ENCODE measurements around the genes ELAC1 and SMAD4.

- RAMPAGE, long total RNA = no peak
- RRBS = 3% methylated on average over 30 of the region's 88 CpGs
Measured at GRCh38 chr18:50967669-50968831, at the start of gene ELAC1. Gene ELAC1, plus strand, starts transcription at chr18:50968040.

DNA sequence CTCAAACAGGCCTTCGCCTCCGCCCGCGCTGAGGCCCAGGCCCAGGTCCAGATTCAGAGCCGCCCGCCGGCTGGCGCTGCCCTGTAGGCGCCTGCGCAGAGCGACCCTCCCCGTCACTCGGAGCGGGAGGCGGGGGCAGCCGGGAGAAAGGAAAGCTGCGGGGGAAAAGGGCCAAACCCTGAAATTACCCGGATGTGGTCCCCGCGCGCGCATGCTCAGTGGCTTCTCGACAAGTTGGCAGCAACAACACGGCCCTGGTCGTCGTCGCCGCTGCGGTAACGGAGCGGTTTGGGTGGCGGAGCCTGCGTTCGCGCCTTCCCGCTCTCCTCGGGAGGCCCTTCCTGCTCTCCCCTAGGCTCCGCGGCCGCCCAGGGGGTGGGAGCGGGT lies at the start of gene SMAD4:
TSS of gene SMAD4 (plus strand) at position 212 of the 387 bp plus-strand sequence.
- RAMPAGE, long total RNA = no peak
- RRBS = 1% methylated on average over 15 of the region's 41 CpGs

DNA sequence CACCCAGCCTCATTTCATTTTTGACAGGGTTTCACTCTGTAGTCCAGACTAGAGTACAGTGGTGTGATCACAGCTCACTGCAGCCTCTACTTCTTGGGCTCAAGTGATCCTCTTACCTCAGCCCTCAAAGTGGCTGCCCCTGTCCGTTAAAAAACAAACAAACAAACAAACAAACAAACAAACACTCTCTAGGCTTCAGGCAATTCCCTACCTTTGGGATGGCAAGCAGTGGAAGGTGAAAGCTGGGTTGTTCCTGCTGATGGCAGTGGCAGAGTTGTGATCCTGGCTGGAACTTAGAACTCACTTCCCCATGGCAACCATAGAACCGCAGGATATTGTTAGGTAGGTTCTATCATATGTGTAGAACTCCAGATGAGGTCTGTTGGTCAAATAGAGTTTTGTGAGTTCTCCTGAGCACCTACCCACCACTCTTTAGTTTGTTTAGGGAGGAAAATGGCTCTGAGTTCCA lies 20.6 kb upstream of the MEX3C start:
- RAMPAGE, long total RNA = no peak
- RRBS = no CpG with 5 or more reads among the region's 2 CpGs

DNA sequence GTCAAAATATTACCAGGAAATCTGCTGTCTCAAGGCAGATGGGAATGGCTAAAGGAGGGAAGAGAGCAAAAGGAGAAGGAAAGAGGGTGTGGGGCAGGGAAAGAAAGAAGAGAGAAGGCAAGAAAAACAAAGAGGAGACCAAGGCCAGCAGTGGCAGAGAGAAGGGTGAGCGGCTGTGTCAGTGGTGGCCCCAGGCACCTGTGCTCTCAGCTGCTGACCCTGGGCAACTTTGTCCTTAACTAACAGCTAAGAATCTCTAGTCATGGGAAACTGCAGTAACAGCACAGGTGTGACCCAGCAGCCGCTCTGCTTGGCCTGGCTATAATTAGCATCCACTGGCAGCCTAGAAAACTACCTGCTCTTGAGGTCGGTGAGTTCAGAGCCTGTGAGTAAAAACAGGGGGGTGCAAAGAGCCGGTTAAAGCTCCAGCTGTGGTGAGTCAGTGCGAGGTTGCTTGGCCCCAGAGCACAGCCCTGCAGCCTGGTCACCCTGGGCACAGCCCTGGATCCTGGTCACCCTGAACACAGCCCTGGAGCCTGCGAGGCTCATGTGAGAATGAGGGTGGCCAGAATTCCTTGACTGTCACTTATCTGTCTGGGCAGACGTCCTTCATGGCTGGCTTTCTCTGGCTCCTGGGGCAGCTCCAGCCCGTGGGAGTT lies 249.8 kb upstream of the MEX3C start:
- RAMPAGE, long total RNA = no peak
- RRBS = no CpG with 5 or more reads among the region's 8 CpGs

DNA sequence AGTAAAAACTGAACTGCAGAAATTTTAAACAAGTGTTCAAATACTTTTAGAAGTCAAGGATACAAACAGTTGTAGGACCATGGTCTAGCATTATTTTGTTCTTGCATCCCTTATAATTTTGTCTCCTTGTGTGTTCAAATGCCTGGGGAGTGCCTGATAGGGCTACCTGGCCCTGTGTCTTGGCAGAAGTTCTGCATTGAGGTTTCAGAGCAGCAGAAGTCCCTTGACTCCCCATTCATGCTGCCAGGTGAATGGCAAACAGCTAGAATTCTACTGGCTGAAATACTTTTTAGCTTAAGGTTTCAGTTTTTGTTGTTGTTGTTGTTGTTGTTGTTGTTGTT lies 379.4 kb upstream of the MEX3C start:
- RAMPAGE, long total RNA = no peak

DNA sequence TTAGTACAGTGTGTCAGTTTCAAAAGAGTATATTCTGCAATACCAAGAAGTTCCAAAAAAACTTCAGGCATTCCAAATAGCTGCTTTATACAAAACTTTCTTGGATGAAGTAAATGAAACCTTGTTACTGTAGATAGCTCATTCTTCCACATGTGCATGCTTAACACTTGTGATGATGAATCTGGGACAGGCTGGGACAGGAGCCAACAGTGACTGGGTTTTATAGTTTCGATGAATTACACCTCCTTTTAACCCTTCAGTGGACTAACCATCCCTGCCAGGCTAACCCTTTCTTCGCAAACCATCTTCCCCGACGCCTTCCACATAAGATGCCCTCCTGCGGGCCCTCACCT lies 1.0 kb downstream of the MBD2 start:
- RAMPAGE, long total RNA = no peak
- RRBS = no CpG with 5 or more reads among the region's 5 CpGs

- RAMPAGE, long total RNA = no peak
- RRBS = no CpG with 5 or more reads among the region's 4 CpGs
Measured at GRCh38 chr18:54261690-54262224, 7.6 kb upstream of the POLI start.

DNA sequence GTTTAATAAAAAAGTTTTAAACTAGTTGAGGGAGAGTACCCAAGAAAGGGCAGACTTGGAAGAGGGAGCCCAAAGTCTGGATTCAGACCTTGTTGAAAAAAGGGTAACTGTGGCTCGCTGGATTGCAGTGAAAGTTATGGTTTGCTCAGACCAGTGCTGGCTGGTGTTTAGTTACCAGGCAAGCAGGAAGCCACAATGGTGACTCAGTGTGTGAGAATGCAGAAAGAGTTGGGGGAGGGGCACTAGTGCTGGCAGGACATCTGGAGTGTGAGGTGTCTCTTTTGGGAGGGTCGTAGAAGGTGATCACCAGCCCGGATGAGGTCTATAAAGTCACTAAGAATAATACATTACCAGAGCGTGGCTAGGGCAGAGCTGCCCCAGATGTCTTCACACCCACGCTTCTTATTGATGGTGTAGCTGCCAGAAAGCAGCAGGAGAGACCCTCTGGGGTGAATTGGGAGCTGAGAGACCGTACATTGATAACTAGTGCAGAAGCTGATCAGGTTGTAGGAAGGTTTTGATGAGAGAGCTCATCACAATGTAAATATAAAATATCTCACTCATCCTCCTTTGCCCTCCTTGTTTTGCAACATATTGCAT lies 31.1 kb downstream of the C18orf54 start:
- RAMPAGE, long total RNA = no peak
- RRBS = no CpG with 5 or more reads among the region's 6 CpGs

DNA sequence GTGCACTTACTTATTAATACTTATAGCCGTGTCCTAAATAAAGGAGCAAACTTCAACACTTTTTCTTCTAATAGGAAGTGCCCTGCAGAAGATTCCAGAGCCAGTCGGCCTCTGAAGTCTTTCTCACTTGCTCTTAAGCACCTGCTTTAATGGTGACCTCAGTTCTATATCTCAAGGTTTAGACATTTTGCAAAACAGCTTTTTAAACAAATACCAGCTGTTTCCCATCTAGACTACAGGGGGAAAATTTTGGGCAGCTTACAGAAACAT lies 285.2 kb upstream of the CCDC68 start:
- RAMPAGE, long total RNA = no peak
- RRBS = no CpG with 5 or more reads among the region's 2 CpGs

DNA sequence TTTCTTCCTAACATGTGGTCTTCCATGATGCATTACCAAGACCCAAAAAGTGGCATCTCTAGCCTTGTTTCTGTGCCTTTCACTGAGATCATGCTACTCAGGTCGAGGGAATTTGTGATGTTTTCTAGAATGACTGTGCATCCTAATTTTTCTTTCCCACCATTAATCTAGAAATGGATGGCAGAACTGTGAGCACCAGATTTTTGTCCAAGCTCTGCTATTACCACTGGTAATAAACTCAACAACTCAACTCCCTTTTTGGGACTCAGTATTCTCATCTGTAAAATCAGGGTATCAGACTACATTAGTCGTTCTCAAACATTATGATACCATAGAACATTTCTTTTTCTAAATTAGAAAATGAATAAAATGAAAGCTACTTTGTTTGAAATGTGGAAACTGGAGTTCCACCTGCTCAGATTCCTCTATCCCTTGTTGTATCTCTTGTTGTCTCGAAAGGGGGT lies 299.1 kb upstream of the CCDC68 start:
- RAMPAGE, long total RNA = no peak
- RRBS = no CpG with 5 or more reads among the region's 3 CpGs

DNA sequence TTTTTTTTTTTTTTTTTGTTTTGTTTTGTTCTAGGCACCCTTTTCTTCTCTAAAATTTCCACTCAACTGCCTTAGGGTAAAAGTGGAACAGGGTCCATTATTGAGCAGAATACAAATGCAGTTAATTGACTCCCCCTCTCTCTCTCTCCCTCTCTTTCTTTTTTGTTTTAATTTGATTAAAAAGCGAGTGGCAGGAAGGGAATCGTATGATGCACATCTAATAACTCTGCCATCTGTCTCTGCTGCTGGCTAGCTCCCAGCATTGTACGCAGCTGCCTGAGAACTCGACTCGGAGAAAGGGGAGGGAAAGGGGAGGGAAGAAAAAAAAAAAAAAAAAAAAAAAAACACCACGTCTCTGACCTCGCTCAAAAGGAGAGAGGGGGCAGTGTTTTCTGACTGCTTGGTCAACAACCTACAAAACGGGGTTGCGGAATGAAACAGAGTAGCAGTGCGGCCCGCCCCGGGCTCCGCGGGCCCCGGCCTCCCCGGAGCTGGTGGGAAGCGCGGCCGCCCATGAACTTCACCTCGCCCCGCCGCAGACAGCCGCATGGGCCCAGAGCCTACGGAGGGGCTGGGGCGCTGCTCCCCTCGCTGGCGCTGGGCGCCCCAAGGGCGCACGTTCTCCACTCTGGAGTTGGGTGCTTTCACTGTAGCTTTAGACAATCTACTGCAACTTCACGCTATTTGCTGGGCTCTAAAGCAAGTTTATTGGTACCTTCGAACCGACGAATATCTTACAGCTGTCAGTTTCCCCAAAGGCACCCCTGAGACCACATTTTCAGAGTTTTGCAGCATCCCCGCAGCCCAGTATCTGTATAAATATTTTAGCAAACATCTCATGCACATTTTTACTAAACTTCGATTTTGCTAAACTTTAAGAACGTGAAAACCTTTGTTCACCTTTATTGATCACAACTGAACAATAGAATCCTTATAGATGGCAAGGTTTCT lies 265.6 kb downstream of the TCF4 start:
- RAMPAGE, long total RNA = no peak
- RRBS = no CpG with 5 or more reads among the region's 37 CpGs

GRCh38 chr18:55395694-55396171 lies 192.3 kb downstream of the TCF4 start:
- RAMPAGE, long total RNA = no peak
- RRBS = no CpG with 5 or more reads among the region's 6 CpGs

- RAMPAGE, long total RNA = no peak
- RRBS = no CpG with 5 or more reads among the region's 13 CpGs
Measured at GRCh38 chr18:55400515-55401536, 187.2 kb downstream of the TCF4 start.

- RAMPAGE, long total RNA = no peak
- RRBS = no CpG with 5 or more reads among the region's 17 CpGs
Measured at GRCh38 chr18:55401586-55402413, 186.2 kb downstream of the TCF4 start.

DNA sequence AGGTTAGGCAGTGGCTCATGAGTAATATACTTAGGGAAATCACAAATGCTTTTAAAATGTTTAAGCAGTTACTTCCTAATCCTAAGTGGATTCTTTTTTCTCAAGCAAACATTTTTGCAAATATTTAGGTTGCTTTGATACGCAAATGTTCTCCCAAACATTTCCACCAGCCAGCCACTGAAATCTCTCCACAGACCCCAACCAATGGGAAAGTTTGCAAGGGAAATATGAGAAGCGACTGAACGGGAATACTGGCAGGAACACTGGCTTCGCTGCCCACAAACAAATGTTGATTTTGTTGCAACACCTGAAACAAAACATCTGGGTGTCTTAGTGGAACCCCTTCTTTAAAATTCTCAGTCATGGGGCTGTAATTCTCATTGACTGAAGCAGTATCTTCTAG lies 168.4 kb downstream of the TCF4 start:
- RAMPAGE, long total RNA = no peak
- RRBS = no CpG with 5 or more reads among the region's 4 CpGs

- RAMPAGE, long total RNA = no peak
- RRBS = no CpG with 5 or more reads among the region's 6 CpGs
Measured at GRCh38 chr18:55500162-55500721, 87.8 kb downstream of the TCF4 start.

- RAMPAGE, long total RNA = no peak
- RRBS = no CpG with 5 or more reads among the region's 5 CpGs
Measured at GRCh38 chr18:55586307-55586702, 1.7 kb downstream of the TCF4 start.

DNA sequence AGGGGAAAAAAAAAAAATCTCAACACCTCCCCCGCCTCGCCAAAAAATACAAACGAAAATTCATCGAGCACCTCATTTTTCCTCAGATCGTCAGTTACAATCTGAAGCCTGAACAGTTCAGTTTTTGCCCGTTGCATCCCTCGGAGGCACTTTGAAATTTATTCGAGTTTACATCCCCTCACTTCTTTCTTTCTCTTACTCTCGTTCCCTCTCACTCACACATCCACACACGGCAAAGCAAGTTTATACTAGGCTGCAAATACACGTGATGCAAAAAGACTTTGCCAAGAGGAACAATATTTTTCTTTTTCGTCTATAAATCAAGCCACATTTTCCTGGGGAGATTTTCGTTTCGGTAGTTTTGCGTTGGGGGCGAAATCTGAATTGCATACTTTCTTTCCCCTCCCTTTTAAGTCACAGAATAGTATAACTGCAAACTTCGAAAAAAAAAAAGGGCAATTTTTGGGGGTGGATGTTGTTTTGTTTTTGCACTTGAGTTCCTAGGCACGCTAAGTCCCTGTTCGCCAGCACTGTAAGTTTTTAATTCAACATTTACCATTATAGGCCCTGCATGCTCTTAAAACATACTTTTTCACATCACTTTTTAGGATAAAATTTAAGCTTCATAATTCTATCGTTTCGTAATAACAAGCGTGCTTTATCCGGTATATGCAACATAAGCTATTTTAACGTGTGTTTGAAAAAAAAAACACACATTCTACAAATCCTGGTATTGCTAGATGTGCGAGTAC lies 583 bp upstream of the TCF4 start:
- RAMPAGE, long total RNA = no peak
- RRBS = no CpG with 5 or more reads among the region's 25 CpGs

DNA sequence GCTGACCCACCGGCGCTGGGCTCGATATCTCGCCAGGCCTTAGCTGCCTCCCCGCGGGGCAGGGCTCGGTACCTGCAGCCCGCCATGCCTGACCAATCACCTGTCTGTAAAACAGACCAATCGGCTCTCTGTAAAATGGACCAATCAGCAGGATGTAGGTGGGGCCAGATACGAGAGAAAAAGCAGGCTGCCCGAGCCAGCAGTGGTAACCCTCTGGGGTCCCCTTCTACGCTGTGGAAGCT lies 77.0 kb upstream of the TCF4 start:
- RAMPAGE, long total RNA = no peak
- RRBS = no CpG with 5 or more reads among the region's 12 CpGs

- RAMPAGE, long total RNA = no peak
- RRBS = no CpG with 5 or more reads among the region's 23 CpGs
Measured at GRCh38 chr18:55720818-55721411, 132.9 kb upstream of the TCF4 start.

Measured in cardiac muscle cell (in vitro differentiated cells and primary cell).